BE2C (cell line): ENCODE measurements around the genes MTOR, FBXO6, MTHFR and CLCN6.

DNA sequence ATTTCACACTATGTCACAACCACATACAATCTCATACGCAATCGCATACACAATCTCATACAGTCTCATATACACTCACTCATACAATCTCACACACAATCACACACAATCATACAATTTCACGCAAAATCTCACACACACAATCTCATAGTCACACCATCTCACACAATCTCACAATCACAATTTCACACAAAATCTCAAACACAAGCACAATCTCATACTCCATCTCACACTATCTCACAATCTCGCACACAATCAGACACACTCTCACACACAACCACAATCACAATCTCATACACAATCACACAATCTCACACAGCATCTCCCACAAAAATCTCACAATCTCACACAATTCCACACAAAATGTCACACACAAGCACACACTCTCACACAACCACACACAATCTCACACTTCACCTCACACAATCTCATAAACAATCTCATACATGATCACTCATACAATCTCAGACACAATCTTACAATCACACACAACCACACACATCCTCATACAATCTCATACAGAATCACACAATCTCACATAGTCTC is 18.4 kb downstream of the CASZ1 start:
- RRBS: no CpG with 5 or more reads among the region's 4 CpGs

- RRBS: no CpG with 5 or more reads among the region's 8 CpGs
Observed at GRCh38 chr1:10784946-10785527, 11.4 kb downstream of the CASZ1 start.

GRCh38 chr1:10802999-10803611 is 6.7 kb upstream of the CASZ1 start:
- RRBS: no CpG with 5 or more reads among the region's 11 CpGs

DNA sequence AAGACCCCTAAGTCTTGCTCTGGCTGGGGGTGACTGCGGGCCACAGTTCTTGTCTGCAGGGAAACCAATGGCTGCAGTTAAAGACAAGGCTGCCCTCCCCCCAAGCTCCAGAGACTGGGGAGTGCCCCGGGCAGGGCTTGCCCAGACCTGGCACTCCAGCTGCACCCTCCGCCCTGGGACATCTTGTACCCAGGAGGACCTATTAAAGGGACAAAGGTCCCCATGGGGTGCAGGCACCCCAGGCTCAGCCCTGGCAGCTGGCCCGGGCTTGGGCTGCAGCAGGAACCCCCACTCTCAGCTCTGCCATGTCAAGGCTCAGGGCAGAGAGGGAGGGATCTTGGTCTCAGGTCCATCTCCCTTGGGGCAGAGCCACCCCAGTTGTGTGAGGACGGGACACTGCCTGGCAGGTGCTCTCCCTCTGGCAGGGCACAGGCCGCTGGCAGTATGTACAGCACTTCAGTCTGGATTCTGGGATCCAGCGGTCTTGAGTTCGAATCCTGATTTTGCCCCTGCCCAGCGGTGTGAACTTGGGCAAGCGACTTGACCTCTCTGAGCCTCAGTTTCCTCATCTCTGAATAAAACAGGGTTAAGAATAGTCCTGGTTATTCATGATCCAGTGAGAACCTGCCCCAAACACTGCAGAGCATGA is 22.3 kb upstream of the CASZ1 start:
- RRBS: no CpG with 5 or more reads among the region's 10 CpGs

GRCh38 chr1:10900678-10901769 is 80.9 kb downstream of the C1orf127 start:
- RRBS: 5% methylated on average over 12 of the region's 32 CpGs

- RRBS: no CpG with 5 or more reads among the region's 8 CpGs
Observed at GRCh38 chr1:10980685-10981351, 1.1 kb downstream of the C1orf127 start.

DNA sequence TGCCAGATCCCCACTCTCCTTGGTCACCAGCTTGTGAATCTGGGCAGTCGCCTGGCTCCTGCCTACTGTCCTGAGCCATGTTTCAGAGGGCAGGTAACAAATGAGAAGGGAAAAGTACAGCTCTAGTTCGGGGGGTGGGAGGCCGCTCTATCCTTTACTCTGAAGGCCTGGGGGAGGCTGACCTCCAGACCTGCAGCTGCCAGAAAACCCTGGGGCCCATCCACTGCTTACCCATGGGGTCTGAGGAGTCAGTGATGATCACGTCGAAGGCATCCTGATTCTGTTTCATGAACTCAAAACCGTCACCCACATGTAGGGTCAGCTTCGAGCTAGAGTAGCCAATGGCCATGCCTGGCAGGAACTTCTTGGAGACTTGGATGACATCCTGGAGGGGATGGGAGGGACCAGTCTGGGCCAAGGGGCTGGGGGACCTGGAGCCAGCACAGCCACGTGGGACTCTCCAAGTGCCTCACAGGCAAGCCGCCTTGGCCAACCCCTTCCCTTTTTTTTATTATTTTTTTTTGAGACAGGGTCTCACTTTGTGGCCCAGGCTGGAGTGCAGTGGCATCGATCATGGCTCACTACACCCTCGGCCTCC is 3.3 kb downstream of the SRM start:
- RRBS: no CpG with 5 or more reads among the region's 11 CpGs

DNA sequence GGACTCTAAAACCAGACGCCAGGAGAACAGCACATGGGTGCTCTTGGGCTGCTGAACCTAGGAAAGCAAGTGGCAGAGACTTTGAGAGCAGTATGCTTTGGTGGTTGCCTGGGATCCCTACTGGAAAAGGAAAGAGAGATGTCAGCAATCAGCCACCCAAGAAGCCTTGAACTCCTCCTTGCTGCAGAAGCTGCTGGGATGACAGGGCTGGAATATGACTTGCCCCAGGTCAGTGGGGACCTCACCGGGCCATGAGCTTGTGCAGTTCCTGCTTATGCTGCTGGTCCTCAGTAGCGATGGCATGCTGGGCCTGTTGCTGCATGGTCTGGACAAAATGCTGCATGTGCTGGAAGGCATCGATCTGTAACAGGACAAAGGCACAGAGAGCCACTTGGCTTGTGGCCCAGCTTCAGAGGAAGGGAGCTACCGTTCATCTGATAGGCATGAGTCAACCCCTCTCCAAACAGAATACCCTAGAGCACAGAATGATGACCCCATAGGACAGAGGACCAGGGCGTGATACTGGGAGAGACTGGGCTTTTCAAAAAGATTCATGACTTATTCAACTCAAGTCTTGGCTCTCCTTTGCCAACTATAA is 34.5 kb upstream of the EXOSC10 start:
- RRBS: no CpG with 5 or more reads among the region's 6 CpGs

DNA sequence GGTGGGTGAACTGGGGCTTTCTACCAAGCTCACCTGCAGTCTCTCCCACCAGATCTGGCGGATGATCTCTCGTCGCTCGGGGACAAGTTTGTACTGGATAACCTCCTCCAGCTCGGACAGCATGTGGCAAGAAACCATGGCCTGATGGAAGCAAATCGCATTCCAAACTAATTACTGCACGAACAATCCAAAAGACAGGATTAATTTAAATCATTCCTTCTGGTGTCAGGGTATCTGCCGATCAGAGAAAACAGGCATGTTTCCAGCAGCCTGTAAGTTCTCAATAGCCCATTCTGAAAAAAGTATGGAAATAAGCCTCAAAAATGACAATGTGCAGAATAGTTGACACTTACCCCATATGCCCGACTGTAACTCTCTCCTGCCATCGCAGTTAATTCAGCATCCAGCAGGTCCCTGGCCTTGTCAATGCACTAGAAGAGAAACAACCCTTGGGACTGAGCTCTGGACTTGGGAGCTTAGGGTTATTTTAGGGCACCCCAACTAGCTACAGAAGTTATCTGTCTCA is 44.5 kb upstream of the ANGPTL7 start:
- RRBS: no CpG with 5 or more reads among the region's 10 CpGs

DNA sequence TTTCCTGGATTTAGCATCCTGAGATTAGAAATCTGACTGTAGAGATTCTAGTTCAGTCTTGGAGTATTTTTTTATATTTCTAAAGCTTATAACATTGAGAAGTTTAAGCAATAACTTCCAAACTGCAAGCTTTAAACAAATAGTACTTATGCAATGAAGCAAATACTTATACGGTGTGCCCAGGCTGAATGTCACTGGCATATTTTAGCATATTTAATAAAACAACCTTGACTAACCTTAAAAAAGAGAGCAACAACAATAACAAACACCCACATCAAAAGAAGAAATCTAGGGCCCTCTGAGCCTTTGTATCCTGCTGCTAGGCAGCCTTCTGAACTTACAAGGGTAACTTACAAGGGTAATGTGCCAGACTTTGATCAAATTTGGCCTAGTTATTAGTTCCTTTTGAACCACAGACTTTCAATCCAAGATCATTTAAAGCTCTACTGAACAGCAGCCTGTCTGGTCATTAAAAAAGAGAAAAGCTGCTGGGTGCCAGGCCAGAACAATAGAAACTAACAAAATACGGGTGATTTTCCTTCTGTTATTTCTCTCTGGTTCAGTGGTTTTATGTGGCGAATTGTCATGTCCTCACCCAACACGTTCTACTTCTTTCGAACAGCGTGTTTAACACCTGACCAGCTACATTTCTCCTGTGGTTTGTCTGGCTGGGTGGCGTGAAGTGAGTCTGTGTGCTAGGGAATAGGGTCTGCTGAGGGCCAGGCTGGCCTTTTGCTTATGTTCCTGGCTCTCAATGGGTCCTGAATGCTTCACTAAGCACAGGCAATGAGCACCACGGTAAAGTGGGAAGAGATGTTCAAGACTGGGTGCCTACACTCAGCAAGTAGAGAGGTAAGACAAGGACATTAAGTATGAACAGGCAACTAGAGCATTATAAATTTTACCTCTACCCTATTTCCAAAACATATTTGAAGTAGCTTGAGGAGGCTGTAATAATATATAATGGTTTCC is 16.1 kb downstream of the MTOR start:
- RRBS: no CpG with 5 or more reads among the region's 8 CpGs

GRCh38 chr1:11262362-11262745 is at the start of gene MTOR:
MTOR (minus strand) TSS chr1:11262551.
- RRBS: under 1% methylated on average over 8 of the region's 25 CpGs

DNA sequence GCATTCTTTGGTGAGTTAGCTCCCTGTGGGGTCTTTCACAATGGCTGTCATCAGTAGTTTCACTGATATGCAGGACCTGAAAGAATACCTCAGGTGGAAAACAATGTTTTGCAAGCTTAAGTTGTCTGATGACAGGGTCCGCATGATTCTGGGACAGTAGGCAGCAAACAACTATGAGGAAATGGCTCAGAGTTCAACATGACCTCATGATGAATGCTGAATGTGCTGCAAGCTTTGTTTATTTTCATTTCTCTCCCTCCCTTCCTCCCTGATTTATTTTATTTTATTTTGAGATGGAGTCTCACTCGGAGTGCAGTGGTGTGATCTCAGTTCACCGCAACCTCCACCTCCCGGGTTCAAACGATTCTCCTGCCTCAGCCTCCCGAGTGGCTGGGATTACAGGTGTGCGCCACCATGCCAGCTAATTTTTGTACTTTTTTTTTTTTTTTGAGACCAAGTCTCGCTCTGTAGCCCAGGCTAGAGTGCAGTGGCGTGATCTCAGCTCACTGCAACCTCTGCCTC is 5.2 kb upstream of the UBIAD1 start:
- RRBS: no CpG with 5 or more reads among the region's 9 CpGs

DNA sequence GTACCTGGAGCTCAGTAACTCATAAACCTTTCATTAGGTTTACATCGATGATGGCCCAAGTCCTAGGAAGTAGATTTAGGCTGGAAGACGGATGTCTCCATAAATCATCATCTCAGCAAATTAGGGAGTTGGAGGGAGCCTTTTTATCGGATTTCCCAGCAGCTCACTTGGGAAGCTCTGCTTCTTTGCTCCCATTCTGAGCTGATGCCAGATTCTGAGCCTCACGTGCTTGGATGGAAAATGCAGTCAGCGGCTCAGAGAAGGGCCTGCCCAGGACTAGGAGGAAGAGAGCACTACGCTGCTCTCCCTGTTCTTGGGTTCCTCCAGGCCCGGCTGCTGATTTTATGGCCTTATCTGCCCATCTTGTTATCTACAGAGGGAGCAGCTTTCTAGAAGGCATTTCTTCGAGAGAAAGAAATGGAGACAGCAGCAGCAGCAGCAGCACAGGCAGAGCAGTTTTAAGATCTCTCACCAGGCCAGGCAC is 42.0 kb downstream of the UBIAD1 start:
- RRBS: no CpG with 5 or more reads among the region's 8 CpGs

- RRBS: under 1% methylated on average over 3 of the region's 11 CpGs
Observed at GRCh38 chr1:11563547-11563889, 84.6 kb downstream of the DISP3 start.

DNA sequence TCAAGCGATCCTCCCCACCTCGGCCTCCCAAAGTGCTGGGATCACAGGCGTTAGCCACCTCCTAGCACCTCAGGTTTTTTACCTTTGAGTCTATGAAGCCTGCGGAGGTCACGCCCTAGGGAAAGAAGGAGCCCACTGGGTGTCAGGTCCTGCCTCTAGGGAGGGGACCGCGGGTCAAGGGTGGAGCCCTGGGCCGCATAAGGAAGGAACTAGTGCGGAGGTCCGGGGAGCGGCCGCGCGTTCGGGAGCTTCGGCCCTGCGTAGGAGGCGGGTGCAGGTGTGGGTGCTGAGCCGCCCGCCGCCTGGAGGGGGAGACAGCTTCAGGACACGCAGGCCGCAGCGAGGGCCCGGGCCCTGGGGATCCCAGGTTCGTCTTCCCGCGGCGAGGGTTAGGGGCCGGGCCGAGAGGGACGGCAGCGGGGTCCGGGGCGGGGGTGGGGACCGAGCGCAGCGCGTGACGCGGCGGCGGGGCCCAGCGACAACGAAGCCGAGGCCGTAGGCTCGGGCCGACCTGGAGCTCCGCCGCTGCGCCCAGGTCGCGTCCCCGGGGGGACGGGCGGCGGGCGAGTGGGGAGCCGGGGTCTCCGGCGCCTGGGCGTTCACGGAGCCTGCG is at the start of gene FBXO6:
Gene FBXO6 (plus strand): TSS at position 312 of the 613 bp plus-strand sequence.
- RRBS: 2% methylated on average over 11 of the region's 65 CpGs

GRCh38 chr1:11730368-11730853 is 5.5 kb upstream of the AGTRAP start:
- RRBS: no CpG with 5 or more reads among the region's 6 CpGs

- RRBS: no CpG with 5 or more reads among the region's 10 CpGs
Observed at GRCh38 chr1:11754063-11754941, 7.7 kb upstream of the C1orf167 start.

GRCh38 chr1:11805439-11806035 is at the start of gene MTHFR:
MTHFR (minus strand) TSS chr1:11805964.
- RRBS: 2% methylated on average over 24 of the region's 53 CpGs

- RRBS: no CpG with 5 or more reads among the region's 17 CpGs
Observed at GRCh38 chr1:11806036-11806312, at the start of gene CLCN6. CLCN6 (plus strand) TSS chr1:11806191.

DNA sequence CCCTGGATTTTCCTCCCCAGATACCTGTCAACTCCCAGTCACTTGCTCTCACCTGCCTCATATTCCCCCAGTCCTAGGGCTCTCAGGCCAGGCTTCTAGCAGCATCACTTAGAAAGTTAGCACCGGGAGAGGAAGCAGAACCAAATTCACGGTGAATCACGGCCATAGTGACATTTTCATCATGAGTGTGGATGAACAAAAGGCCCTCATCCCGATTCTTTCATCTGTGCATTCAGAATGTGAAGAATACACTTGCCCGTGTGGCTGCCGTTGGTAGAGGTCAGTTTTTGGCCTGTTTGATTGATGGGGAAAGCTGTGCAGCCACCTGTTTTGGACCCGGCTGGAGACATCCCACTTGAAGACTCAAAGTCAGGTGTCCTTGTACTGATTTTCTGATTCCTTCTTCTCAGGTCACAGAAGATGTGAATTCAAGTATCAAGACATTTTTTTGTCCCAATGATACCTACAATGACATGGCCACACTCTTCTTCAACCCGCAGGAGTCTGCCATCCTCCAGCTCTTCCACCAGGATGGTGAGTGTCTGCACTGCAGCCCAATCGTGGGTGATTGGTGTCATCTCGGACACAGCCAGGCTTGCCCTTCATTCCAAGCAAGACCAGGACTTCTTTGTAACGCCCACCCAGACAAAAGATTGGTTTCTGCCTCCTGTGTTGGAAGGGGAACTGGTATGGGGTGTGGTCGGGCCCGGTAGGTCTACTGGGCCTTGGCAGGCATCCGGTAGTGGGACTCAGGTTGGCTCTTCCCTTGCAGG is 14.3 kb downstream of the NPPA start:
- RRBS: no CpG with 5 or more reads among the region's 14 CpGs